ENCODE data around the genes GDF10, GDF2, ZNF488 and ASAH2.

DNA sequence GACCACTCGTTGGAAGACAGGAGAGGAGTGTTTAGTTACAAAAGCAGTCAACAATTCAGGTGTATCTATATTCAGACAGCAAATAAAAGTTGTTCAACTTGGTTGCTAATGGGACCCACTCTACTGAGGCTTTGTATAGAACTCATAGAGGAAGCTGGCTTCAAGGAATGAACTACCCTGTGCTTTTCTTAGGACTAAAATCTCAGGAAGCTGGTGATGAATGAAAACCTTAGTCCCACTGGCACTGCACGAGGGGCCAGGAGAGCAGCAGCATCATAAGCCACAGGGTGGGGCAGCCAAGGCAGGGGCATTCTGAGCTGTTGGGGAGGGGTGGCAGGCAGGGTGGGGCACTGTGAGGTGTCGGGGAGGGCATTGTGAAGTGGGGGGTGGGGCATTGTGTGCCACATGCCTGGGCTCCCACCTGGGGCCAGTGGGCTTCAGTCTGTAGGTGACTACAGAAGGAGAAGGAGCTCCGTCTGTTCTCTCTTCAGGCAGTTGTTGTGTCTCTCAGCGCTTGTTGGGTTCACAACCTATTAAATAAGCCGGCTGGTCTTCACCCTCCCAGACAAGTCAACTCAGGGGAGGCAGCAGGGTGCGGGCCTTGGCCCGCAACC, 95.4 kb upstream of the PTPN20 start:
- RRBS = no CpG with 5 or more reads among the region's 8 CpGs

DNA sequence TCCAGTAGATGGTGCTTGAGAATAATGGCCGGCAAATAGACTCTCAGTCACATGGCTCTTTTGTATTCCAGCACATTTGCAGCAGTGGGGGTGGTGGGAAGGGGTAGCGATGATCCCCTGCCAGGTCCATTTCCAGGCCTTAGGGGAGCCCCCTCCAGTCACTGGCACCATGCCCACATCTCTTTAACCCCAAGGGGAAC, 81.8 kb downstream of the PTPN20 start:
- RRBS = no CpG with 5 or more reads among the region's 2 CpGs

DNA sequence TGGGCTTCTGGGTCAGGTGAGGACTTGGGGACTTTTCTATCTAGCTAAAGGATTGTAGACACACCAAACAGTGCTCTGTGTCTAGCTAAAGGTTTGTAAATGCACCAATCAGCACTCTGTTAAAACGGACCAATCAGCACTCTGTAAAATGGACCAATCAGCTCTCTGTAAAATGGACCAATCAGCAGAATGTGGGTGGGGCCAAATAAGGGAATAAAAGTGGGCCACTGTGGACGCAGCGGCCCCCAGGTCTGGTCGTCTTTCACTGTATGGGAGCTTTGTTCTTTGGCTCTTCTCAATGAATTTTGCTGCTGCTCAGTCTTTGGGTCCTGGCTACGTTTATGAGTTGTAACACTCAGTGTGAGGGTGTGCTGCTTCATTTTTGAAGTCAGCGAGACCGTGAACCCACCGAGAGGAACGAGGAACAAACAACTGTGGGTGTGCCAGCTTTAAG, 171.1 kb downstream of the PTPN20 start:
- RRBS = no CpG with 5 or more reads among the region's 9 CpGs

- RRBS = no CpG with 5 or more reads among the region's 117 CpGs
Observed at GRCh38 chr10:47299939-47300979, at the start of gene GDF10. GDF10 (plus strand) TSS chr10:47300197.

DNA sequence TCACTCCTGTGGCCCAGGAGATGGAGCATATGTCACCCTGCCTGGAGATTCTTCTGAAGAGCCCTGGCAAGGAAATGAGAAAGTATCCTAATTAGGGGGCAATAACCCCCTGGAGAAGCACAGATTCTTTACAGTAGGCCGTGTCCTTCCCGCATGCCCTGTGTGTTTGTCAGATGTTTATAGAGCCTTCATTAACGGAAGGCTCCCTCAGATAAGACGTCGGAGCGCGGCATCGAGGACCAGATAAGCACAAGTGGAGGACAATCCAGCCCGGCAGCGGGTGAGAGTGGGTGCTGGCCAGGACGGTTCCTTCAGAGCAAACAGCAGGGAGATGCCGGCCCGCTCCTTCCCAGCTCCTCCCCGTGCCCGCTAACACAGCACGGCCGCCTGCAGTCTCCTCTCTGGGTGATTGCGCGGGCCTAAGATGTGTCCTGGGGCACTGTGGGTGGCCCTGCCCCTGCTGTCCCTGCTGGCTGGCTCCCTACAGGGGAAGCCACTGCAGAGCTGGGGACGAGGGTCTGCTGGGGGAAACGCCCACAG, at the start of gene GDF2:
Gene GDF2 (plus strand): TSS at position 210 of the 540 bp plus-strand sequence.
- RRBS = no CpG with 5 or more reads among the region's 21 CpGs

DNA sequence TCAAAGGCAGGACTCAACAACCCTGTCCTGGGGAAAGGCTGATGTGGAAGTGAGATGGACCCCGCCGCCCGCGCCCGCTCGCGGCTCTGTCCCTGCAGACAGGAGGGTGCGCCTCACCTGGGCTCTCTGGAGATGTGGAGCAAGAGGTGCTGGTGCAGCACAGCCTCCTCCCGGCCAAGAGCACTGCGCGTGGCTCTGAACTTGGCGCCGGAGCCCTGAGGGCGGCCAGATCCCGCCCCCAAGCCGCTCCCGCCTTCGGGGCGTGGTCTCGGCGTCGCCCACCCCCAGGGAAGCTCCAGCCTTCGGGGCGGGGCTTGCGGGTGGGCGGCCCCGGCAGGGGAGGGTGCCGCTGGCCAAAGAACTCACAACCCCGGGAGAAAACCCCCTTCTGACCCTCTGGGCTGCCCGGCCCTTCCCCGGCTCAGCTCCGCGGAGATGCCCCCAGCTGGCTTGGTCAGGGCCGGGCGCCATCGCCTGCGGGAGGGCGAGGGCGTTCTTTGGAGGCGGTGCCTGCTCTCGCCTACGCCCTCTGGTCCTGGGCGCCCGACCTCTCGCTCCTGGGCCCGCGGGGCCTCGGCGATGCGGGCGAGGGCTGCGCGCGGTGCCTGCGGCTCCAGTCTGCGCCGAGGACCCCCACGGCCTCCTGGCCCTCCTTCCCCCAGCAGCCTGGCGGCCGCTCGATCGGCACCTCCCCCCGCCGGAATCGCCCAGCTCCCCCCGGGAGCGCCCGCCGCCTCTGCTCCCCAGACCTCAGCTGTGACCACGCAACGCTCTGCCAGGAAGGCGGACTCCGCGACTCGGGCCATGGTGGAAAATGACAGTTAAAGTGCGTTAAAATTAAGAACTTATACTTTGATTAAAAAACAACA, at the start of gene ZNF488:
Gene ZNF488 (minus strand): TSS at position 191 of the 869 bp plus-strand sequence.
- RRBS = no CpG with 5 or more reads among the region's 76 CpGs

DNA sequence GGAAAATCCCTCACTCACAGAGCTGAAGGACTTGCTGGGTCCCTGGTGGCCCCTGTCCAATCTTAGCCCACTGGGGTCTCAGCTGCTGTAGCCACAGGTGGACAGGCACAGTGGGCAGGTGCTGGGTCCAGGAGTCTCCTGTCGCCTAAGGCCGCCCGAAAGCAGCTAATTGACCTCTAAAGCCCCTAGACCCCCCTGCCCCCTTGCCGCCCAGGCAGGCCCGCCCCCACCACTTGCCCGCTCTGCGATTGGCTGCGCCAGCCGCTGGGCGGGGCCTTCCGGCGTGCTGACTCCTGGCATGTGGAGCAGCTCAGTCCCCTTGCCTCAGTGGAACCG, 59.8 kb upstream of the AGAP9 start:
- RRBS = no CpG with 5 or more reads among the region's 13 CpGs

- RRBS = 5% methylated on average over 4 of the region's 13 CpGs
Observed at GRCh38 chr10:48251491-48252229, 22.8 kb downstream of the FRMPD2 start.

DNA sequence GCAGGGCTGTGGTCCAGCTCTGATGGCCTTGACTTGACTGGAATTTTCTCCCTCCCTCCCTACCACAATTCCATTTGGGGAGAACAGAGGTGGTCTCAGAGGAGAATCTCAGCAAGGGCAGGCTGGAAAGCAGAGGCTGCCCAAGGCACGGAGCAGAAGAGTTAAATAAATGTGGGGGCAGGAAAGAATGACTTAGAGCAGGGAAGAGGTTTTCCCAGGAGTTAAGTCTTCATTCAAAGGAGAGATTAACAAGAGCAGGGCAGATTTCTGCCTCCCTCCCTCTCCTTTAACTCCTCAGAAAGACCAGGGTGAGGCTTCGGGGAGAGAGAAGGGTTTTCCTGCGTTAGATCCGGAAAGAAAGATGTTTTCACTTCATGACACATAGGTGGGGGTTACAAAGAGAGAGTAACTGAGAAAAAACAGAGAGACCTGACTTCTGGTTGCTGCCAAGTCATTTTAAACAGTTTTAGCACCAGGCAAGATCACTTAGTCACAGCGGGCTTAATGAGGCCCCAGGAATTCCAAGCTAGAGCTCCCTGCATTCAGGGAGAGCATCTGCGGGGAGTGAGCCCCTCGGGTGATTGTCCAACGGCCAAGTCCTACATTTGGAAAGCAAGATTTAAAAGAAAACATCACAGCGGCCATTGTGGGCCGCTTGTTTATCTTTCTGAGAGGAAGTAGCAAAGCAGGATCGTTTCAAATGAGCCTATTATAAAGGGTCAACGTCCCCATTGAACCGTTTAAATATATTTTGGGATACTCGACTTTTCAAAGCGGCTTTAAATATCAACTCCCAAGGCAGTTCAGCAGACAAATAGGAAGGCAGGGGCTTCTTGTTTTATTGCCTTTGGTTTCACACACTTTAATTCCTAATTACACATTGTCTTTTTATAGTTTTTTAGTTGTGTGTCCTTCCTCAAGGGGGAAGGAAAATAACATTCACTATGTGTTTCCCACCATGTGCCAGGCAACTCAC, 78.5 kb downstream of the ARHGAP22 start:
- RRBS = no CpG with 5 or more reads among the region's 15 CpGs

DNA sequence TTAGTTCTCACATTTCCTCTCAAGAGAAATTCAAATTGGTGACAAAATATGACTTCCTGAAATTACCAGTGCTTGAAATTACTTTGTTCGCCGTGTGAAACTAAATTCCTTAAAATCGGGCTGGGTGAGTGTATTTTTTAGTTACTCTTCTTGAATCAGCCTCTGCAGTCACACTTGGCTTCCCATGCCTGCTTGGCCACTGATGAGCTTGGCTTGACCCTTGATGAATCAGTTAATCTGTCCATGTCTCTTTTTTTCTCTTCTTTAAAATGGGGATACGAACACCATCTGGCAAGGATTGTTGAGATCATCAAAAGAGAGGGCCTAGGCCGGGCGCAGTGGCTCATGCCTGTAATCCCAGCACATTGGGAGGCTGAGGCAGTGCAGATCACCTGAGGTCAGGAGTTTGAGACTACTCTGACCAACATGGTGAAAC, 19.0 kb upstream of the ARHGAP22 start:
- RRBS = no CpG with 5 or more reads among the region's 6 CpGs

- RRBS = no CpG with 5 or more reads among the region's 11 CpGs
Observed at GRCh38 chr10:49155081-49155962, 21.5 kb upstream of the FAM170B start.

GRCh38 chr10:49297716-49298443, 1.1 kb upstream of the C10orf71 start:
- RRBS = no CpG with 5 or more reads among the region's 8 CpGs

DNA sequence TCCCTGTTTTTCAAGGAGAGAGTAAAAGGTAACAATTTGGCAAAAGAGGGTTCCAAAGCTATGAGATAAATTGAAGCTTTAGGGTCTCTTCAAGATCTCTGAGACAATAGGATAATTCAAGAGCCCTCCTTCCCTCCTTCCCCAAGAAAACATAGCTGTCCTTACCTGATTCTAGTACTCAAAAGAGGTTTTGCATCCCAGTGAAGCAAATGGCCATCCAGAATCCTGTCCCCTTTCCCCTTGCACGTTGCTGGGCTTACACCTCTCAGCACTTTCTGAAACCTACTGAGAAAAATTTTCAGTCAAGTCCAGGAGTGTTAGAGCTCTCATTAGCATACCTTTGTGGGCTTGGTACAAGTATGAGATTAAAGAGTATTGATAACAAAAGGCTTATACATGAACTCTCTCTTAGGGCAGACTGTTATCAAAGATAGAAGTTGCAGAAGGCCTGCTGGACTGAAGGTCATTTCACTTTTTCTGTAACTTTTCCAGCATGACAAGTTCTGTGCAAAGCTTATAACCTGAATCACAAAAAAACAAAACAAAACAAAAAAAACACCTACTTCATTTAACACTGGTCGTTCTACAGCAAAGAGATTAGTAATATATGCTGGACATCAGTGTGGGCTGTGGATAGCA, at the start of gene ASAH2:
Gene ASAH2 (minus strand): TSS at position 287 of the 639 bp plus-strand sequence.
- RRBS = no CpG with 5 or more reads among the region's 2 CpGs

GRCh38 chr10:50260826-50261282, 9.5 kb upstream of the ASAH2 start:
- RRBS = no CpG with 5 or more reads among the region's 2 CpGs

DNA sequence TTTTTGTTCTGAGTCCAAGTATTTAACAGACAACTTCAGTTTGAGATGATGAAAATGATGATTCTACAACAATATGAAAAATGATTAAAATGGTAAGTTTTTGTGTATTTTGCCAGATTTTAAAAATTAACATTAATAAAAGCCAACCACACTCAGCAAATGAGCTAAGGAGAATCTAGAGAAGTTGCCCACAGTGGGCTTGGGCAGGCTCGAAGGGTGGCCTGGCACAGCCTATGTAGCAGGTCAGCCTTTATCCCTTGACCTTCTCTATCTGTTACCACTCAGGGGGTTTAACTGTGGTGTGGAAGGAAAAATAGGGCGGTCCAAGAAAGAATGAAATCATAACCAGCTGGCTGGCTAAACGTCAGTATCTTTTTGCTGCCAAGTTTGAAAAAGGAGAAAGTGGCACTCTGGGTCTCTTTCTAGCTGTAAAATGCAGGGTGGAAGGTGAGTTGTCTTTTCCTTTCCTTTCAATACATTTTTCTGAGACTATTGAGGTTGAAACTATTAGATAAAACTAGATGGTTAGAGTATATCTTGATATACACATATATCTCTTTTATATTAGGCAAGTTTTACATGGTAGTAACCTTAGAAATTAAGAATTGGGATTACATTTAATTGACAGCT, 130.3 kb upstream of the ASAH2 start:
- RRBS = no CpG with 5 or more reads among the region's 3 CpGs

- RRBS = no CpG with 5 or more reads among the region's 5 CpGs
Observed at GRCh38 chr10:50470370-50471461, 153.0 kb downstream of the SGMS1 start.

GRCh38 chr10:50497601-50498336, 126.0 kb downstream of the SGMS1 start:
- RRBS = no CpG with 5 or more reads among the region's 5 CpGs

GRCh38 chr10:50773523-50773918, 33.8 kb downstream of the ASAH2B start:
- RRBS = no CpG with 5 or more reads among the region's 2 CpGs

GRCh38 chr10:50809441-50810101, 69.8 kb downstream of the ASAH2B start:
- RRBS = no CpG with 5 or more reads among the region's 8 CpGs

DNA sequence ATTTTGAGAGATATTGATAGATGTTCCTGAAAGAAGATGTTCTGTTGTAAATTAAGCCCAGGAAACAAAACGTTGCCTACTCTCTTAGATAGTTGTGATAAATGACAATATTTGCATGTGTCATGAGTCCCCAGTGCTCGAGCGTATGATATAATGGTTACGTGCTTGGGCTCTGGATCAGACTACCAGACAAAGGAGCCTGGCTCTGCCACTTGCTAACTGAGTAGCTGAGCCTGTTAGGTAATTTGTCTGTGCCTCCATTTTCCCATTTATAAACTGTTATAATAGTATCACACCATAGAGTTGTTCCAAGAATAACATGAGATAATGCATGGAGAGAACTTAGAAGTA, 1.8 kb downstream of the A1CF start:
- RRBS = no CpG with 5 or more reads among the region's 4 CpGs

Measured in T47D (cell line).